ENCODE measurements around the genes EPHA5, SULT1B1, MUC7 and GC.

GRCh38 chr4:62133367-62134001, 933.4 kb downstream of the ADGRL3 start:
- PRO-cap: no peak

DNA sequence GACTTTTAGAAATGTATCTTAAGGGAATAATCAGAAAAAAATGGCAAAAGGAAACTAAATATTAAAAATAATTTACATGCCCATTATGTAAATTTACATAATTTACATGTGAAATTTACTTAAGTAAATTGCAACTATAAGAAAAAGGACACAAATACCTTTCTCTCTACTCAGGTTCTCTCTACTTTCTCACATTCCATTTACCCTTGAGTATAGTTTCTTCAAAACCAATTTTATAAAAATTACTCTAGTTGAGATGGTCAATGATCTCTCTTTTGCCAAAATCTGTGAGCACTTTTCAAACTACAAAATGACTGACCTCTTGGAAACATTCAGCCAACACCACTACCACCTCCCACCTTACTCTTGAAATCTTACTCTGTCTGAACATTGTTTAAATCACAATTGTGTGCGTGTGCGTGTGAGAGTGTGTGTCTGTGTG, 337.2 kb downstream of the EPHA5 start:
- PRO-cap: no peak

GRCh38 chr4:65670192-65671083, at the start of gene EPHA5:
Gene EPHA5, minus strand, starts transcription at chr4:65670489.
- PRO-cap: bidirectional peak, plus-strand start at chr4:65670636, minus-strand start at chr4:65670463; unidirectional peak, plus-strand start at chr4:65670901

DNA sequence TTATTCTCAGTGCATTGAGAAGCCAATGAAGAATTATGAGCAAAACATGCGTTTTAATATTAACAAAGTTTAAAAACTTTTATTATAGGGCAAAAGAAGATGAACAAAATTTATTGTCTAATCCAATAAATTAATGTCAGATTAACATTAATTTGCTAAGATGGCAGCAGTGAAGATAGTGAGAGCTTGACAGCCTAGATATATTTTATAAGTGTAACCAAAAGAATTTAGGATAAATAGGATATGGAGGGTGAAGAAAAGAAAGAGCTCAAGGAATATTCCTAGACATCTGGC, 603.4 kb downstream of the CENPC start:
- PRO-cap: no peak

- PRO-cap: no peak
Observed at GRCh38 chr4:67453743-67454373, 91.4 kb downstream of the CENPC start.

DNA sequence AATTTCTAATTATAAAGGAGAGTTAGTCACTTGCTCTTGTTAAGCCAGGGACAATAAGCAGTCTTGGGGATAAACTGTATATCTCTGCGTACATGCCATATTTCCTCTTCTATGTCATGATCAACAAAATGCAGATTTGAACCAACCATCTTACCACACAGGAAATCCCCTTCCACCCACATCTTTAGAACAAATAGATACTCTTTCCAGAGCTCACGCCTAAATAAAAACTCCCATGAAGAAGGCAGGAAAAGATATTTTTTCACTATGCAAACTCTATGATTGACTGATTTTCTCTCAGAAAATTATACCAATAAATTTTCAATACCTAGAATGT, 23.0 kb downstream of the STAP1 start:
- PRO-cap: no peak

DNA sequence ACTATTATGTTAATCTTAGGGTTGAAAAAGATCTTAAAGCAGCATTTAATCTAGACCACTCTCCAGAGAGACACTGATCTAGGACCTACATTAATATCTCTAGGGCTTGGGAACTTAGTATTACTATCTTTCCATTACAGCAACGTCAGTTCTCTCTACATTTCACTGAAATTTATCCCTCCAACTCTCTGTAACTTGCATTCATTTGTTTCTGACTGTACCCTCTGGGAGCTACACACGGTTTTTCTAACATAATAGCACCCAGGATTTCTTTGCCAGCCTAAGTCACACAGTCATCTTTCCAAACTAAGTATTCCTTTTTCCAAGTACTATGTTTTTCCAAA, 1.1 kb downstream of the YTHDC1 start:
- PRO-cap: no peak

DNA sequence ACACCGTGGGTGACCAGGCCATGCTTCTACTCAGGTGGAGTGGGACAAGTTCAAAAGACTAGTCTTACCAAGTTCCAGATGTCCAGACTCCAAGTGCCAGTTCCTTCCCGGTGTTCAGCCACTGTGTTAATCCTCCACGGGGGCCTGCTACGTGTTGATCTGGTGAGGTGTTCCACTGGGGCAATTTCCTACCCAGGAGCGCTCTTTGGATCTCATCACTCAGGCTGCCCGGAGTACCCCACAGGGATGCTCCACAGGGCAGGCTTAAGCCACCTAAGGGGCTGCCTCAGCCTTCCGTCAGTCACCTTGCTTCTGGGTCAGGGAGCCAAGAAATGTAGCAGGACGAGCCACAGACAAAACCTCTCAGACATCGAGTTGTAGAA, 248 bp downstream of the UGT2B17 start:
- PRO-cap: no peak

- PRO-cap: no peak
Observed at GRCh38 chr4:68718550-68719285, 48.3 kb upstream of the UGT2B15 start.

DNA sequence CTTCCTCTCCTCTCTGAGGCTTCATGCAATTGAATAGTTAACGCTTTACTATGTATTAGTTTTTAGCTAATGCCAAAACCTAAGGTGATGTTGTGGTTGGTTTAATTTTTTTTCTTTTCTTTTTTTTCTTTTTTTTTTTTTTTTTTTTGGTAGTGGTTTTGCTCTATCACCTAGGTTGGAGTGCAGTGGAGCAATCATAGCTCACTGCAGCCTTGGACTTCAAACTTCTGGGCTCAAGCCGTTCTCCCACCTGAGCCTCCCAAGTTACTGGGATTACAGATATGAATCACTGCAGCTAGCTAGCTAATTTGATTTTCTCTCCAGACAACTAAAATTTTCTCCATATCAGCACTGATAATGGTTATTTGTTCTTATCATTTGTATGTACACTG, 3.3 kb downstream of the UGT2A3 start:
- PRO-cap: no peak

DNA sequence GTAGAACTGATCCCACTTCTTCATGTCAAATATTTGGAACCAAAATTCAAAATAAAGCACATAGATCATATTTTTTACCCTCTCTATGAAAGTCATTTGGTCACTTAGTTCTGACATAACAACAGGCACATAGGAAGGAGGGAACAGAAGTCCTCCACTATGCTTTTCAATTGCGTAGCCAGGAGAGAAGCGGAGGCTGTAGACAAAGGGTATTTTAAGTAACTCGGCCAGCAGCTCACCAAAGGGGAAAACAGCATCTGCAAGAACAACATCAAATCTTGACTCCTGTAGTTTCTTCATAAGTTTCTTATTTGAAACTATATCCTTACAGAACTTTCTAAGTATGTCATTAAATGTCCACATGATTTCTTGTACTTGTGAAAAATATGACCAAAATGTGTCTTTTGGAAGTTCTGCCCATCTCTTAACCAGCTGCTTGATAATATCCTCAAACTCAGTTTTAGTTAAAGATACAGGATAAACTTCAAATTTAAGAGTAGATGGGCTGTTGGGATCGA, 492 bp downstream of the UGT2B4 start:
- PRO-cap: no peak

GRCh38 chr4:69760358-69760884, at the start of gene SULT1B1:
Gene SULT1B1, minus strand, starts transcription at chr4:69760620.
- PRO-cap: bidirectional peak, plus-strand start at chr4:69760821, minus-strand start at chr4:69760620

GRCh38 chr4:70471892-70472353, at the start of gene MUC7:
Gene MUC7, plus strand, starts transcription at chr4:70472197.
- PRO-cap: no peak

GRCh38 chr4:70689370-70689721, 1.0 kb downstream of the UTP3 start:
- PRO-cap: no peak

- PRO-cap: no peak
Observed at GRCh38 chr4:70832229-70832717, 7.4 kb downstream of the GRSF1 start.

DNA sequence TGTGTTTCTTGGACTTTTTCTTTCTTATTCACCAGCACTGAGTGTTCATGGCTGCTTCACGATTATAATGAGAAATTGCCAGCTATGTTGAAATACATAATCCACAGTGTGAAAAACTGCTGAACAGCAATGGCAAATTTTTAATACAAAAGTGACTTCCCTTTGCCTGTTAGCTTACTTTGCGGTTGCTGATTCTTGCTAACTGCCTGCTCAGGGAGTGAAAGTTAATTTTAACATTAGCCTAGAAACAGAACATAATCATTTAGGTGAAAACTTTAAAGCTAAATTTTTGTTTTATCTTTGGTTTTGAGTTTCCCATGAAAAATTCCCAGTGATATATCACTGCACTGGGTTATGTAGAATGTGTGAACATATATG, 1.9 kb upstream of the SLC4A4 start:
- PRO-cap: no peak

DNA sequence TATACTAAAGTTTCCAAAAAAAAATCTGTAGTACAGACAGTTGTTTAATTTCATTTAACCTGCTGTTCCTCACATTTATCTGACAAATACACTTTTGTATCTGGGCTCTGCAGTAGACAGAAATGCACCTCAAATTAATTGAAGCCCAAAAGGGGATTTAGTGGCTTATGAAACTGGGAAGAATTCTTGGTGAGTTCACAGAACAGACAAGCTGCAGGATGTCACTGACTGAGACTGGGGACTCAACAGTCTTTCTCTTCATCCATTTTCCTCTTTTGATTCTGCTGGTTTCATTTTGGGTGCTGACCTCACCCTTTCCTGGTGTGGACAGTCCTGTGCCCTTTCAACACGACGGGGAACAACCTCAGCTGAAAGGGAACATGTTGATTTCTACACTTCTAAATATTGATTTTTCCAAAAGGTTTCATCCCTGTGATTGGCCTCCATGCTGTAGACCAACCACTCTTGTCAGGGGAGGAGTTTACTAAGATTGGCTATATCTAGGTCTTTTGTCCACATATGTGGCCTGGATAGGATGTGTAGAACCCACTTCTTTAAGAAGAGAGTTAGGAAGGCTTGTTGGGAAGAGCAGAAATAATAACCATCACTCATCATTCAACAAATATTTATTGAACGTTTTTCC, 243.5 kb downstream of the SLC4A4 start:
- PRO-cap: no peak

- PRO-cap: no peak
Observed at GRCh38 chr4:71783899-71784223, at the start of gene GC. Gene GC, minus strand, starts transcription at chr4:71784079.

- PRO-cap: no peak
Observed at GRCh38 chr4:73091033-73092369, 22.0 kb upstream of the COX18 start.

GRCh38 chr4:73100021-73100695, 30.6 kb upstream of the COX18 start:
- PRO-cap: no peak